Subcutaneous preadipocyte (primary cell): ENCODE measurements around the genes SNX11 and HOXB6.

DNA sequence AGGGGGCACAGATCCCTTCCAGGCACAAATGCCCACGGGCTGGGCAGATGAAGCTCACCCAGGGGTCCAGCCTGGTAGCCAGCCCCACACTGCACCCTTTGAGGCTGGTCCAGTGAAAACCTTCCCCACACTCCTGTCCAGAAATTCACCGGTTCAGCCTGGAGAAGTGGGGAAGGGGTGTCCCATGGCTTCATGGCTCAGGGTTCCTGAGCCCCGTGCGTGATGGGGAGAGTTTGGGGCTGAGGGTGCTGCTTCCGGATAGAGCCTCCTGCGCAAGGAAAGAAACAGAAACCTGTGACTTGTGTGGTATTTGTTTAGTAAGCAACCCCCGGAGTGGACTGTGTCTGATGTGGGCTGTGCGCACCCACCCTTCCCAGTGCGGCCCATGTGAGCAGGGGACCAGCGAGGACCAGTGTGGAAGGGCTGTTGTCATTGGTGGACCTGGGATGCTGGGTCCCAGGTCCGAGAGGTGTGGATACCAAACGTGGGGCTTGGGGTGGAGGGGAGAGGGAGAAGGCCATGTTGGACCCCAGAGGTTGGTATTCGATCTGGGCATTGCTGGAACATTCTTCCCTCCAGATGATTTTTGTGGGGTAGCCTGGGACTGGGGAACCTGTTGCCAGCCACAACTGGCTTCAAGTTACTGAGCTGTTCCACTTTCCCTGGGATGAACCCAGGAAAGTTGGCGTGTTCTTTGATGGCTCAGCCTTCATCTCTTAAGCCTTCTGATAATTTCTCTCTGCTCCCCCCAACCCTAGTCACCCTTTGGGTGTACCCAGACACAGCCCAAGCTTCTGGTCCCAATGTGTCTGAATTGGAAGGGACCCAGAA lies 1.8 kb downstream of the TBX21 start:
- CAGE, long polyA plus RNA = no peak

DNA sequence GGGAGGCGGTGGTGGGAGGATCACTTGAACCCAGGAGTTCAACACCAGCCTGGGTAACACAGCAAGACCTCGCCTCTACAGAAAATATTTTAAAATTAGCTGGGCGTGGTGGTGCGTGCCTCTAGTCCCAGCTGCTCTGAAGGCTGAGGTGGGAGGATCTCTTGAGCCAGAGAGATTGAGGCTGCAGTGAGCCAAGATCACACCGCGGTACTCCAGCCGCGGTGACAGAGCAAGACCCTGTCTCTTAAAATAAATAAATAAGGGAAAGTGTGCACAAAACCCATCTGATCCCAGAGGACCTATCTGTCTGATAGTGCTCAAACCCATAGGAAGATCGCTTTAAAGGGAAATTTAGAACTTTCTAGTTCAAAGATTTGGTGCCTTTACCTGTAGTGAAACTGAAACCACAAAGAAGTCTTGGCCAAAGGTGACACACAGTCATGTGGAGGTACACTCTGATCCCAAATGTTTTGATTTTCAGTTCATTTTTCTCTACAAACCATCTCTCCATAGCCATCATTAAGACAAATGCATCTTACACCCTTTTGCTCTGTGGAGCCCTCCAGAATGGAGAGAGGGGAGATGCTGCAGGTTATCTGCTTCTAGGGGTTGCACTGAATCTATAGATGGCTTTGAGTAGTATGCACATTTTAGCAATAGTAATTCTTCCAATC lies 782 bp upstream of the SCRN2 start:
- CAGE, long polyA plus RNA = no peak

- CAGE, long polyA plus RNA = no peak
Observed at GRCh38 chr17:47847329-47847807, 3.6 kb downstream of the SP6 start.

- CAGE, long polyA plus RNA = start-site peak on the minus strand at chr17:47895775-47895794, 42 and 19 reads in 2 replicates
Observed at GRCh38 chr17:47894962-47895957, 776 bp upstream of the SP2 start.

DNA sequence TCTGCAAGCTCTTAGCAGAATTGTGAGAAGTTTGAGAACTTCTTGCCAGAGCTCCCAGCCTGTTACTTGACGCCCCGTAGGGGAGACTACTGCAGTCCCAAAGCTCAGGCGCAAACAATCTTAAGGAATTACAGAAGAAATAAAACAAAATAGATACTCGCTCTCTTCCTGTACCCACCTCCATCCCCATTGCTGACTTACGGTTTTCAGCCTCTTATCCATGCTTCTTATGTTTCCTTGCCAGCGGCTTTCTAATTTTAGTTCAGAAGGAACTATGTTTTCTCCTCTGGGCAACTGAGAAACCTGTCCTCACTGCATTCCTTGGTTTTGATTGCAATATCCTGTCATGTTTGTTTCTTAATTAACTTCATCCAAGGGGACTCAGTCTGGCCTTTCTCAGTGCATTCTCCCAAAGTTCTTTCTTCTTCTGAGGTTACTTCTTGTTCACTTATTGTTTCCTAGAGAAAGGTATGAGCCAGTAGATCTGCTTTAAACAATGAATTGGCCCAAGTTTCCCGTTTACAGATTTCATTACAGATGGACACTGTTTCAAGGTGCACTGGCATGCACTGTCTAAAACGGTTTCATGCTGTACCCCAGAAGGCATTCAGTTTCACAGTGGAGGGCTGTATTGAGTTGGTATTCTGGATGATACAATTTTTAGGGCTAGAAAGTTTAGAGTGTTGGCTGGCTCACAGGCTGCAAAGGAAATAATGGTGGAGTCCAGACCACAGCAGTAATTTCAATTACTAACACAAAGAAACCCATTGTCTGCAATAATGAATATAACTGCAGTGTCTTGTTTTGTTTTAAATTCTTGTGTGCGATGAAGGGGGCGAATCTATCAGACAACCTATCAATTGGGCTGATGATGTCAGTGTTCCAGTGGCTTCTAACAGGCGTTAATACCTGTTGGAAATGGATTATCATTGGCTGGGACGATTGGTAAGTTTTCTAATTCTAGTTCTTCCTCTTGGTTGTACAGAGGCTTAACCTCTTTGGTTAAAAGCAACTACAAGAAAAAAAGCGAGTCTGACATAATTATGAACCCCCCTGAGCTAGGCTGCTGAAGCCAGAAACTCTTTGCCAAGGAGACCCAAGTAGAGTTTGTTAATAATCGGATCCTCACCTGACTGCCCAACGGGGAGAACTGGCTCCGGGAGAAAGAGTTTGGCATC lies 1.3 kb downstream of the SP2 start:
- CAGE, long polyA plus RNA = no peak

- CAGE, long polyA plus RNA = no peak
Observed at GRCh38 chr17:47987187-47988112, 16.5 kb downstream of the CDK5RAP3 start.

DNA sequence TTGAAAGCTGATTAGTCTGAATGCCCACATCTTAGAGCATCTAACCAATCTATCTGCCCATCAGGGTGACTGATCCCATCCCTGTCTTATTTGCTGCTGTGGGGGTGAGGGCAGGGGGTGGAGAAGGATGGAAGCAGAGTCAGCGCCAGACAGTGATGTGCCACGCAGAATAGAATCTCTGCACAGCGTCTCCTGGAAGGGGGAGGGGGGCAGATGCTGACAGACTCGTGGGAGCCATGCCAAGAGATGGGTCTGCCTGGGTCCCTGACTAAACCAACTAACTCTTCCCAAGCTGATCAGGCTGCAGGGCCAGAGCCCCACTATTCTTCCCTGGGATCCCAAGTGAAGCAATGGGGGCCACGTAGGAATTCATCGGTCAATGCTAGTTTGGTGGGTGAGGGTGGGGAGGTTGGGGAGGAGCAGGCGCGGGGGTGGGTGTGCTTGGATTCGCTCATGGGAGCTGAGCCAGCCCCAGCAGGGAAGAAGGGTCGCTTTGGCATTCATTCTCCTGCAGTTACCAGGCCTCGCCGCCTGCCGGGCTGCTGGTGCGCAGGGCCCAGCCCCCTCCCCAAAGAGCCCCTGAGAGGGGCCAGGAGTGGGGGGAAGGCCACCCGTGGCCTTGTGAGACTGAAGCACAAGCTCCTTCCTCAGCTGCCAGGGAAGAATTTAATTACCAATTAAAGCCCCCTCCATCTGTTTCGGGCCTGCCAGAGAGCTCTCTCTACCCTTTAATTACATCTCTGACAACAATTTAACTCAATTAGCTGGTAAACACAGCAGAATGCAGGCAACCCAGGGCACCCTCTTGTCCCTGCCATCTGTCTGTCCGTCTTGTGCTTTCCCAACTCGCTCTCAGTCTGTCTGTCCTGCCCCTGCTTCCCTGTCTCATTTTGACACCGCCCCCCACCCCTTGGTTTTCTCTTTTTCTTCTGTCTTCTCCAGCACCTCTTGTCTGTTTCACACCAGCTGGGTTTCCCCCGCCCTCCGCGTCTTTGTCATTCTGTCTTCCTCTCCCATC lies 32.4 kb downstream of the CDK5RAP3 start:
- CAGE, long polyA plus RNA = no peak

DNA sequence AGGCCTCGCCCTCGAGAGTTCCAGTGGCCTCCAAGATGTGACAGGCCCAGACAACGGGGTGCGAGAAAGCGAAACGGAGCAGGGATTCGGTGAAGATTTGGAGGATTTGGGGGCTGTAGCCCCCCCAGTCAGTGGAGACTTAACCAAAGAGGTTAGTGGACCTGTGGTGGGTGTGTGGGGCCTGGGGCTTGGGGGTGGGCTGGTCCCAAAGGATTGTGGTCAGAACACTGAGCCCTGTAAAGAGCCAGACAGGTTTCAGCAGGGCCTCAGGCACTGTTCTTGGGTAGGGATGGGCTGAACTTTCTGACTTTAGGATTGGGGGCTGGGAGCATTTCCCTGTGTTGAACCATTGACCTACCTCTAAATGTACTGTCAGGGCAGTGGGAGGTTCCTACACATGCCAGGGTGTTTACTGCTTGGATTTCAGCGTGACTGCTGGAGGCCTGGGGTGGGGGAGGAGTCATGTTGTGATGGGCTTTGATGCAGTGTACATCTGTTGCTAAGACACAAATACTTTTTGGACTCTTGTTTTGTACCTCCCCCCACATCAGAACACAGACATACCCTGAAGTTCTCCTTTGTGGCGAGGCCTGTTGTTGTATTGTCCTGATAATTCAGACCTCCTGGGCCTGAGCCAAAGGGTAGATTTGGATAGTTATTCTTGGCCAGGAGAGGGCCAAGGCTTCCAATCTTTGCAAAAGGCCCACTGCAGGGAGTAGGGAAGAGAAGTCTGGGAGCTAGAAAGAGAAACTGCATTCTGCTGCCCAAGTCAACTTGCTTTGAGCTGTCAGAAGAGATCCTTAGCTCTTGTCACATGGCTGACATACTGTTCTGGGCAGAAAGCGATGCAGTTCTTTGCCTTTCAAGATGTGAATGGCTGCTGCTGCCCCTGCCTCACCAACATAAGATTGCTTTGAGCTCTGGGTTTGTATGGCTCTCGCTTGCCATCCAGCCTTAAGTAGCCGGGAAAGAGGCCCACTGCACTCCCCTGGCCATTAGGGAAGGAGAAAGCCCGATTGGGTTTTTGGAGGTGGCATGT lies 3.6 kb downstream of the NFE2L1 start:
- CAGE, long polyA plus RNA = no peak

GRCh38 chr17:48107161-48108060 lies at the start of gene SNX11:
TSS of gene SNX11 (plus strand) at chr17:48107766.
- CAGE, long polyA plus RNA = no peak

- CAGE, long polyA plus RNA = no peak
Observed at GRCh38 chr17:48122845-48123352, 15.3 kb downstream of the SNX11 start.

DNA sequence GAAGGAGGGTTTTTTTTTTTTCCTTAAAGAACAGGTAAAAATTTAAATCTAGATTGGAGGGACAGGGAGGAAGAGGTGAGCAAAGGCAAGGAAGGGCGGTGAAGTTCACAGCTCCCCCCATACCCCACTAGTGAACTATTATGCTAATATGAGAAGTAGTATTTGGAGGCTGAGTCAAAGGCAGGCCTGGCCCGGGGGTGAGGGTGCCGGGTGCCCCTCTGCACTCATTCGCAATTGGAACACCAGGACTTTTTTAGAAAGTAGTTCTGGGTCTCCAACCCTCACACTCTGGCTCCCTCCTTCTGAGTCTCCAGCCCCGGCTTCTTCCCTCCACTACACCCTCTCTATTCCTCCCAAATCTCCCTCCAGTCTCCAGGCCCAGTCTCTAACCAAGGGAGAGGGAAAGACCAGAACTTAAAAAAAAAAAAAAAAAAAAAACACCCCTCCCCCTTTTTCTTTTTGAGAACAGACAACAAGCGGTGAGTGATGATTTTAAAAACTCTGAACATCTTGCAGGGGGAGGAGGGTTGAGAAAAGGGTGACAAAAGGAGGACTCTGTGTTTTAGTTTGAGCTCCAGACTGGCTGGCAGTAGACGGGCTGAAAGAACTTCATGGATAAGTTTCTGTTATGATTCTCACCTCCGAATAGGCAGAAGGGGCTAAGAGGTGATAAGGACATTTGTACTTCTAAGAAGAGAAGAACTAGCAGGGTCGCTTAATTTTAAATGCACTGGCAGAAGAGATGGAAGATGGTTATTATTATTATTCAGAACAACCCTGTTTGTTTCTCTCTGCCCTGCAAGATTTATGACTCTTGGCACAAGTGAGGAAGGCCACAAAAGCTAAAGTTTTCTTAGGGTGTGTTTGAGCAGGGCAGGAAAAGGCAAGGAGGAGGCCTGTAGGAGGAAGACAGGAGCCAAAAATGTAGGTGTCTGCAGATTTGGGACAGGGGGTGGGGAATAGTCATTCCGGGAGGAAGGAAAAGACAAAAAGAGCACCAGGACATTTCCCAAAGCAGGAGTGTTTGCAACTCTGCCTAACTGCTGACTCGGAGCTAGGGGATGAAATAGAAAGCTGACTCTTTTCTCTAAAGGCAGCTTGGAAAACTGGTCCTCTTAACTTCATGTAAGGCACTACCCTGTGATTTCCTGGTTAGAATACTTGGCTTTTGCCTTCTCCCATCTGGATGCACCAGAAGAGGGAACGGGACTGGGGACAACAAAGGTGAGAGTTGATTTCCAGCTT lies 11.6 kb upstream of the HOXB2 start:
- CAGE, long polyA plus RNA = no peak

GRCh38 chr17:48564039-48564749 lies 14.0 kb downstream of the HOXB4 start:
- CAGE, long polyA plus RNA = no peak

DNA sequence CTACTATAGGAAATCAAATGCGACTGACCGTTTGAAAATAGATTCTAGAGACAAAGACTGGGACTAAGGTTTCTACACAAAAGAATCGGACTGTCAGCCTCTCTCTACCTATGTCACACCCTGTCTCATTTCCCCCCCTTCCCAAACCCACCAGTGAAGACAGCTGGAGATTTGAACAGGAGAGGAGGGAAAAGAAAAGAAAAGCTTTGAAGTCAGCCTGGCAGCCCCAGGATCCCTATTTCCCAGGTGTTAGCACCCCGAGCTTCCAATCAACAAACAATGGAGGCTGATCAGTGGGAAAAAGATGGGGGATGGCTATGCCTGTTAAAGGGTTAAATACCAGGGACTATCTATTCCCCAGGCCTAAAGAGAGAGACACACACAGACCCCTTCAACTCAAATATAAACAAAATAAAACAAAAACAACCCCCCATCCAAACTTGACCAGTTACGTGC lies 8.2 kb downstream of the HOXB4 start:
- CAGE, long polyA plus RNA = no peak

- CAGE, long polyA plus RNA = no peak
Observed at GRCh38 chr17:48586294-48586764, 3.7 kb downstream of the HOXB3 start.

DNA sequence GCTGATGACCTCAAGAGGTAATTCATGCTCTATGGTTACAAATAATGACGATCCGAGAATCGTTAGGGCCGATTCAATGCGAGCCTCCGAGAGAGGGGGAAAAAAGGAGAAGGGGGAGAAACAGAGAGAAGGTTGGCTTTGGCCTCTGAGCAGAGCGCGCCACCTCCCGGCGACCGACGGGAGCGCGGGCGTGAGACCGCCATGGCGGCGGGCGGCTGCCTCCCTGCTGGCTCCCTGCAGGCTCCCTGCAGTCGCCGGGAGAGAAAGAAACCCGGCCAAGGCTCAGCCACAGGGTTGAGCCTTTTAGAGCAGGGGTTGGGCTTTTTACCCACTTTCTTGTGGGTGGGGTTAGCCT lies 281 bp upstream of the HOXB5 start:
- CAGE, long polyA plus RNA = no peak

GRCh38 chr17:48604178-48605356 lies at the start of gene HOXB6:
TSS of gene HOXB6 (minus strand) at chr17:48604986.
- CAGE, long polyA plus RNA = no peak

GRCh38 chr17:48620109-48621434 lies 5.5 kb upstream of the HOXB8 start:
- CAGE, long polyA plus RNA = no peak

DNA sequence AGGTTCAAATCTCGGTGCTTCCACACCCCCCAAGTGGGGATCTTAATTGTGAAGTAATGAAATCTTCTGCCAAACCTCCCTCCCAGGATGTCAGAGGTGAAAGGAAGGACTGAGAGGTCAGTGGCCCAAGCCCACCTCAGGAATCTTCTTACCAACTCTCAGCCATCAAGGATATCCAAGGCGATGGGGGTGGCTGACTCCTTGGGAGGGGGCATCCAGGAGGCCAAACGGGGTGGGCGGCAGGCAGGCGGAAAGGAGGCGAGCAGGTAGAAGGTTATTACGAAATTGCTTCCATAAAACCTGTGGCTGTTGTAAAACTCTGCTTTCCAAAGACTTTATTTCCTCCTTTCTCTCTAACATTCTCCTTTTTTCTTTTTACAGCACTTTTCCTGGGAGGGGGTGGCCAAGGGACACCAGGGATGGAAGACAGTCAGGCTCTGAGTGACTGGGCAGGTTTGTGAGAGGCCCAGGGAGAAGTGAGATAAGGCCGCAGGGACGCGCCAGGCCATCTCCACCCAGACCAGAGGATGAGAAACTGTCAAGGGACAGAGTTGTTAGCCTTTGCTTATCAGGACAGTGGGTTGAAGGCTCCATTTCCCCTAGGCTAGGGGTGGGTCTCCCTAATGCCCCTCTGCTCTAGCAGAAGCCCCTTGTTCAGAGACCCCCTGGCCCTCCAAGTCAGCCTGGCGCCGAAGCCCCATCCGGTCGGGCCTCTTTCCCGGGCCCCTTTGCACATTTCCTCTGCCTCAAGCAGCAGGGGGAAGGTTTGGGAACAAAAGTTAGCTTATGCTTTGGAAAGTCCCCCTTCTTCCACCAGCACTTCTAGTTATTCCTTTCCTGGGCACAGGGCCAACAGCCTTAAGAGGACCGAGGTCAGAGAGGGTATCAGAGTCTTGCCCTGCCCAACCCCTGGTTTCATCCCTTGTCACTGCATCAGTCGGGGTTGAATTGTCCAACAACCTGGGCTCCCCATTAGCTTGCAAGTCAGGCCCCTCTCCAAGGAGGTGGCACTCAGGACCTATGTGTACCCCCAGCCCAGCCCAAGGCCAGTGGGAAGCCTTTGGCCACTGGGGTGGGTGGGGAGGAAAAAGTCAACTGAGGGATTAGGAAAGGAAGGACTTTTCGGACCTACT lies 5.0 kb upstream of the HOXB9 start:
- CAGE, long polyA plus RNA = no peak

- CAGE, long polyA plus RNA = no peak
Observed at GRCh38 chr17:48642176-48642793, 16.1 kb upstream of the HOXB9 start.

DNA sequence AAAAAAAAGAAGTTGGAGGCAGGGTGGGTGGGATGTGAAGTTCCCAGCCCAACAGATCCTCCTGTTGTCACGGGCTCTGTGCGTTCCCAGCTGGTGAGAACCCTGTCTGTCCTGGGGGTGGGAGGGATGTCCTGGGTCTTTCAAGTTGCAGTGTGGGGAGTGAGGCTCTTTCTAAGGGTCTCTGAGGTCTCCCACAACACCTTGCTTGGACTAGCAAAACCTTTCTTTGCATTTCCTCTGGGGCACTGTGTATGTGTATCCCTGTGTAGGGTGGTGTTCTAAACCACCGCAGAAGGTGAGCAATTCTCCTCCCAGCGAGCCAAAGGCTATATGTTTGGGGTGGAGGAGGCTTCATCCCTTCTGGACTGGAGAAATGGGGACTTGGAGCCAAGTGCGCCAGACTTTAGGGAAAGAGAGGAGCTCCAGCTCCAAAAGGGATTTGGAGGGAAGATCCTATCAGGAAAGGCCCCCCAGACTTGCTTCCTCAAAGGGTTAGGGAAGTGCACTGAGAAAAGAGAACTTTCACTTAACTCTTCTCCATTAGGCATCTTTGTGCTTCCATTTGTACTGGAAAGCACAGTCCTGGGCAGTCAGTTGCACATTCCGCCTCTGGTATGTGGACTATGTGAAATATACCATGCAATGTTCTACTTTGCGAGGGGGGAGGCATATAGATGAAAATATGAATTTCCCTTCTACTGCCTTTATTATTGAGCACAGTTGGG lies 18.8 kb upstream of the HOXB9 start:
- CAGE, long polyA plus RNA = no peak